Adrenal gland (tissue), 7 donors: ENCODE measurements around a stretch of chr9.

DNA sequence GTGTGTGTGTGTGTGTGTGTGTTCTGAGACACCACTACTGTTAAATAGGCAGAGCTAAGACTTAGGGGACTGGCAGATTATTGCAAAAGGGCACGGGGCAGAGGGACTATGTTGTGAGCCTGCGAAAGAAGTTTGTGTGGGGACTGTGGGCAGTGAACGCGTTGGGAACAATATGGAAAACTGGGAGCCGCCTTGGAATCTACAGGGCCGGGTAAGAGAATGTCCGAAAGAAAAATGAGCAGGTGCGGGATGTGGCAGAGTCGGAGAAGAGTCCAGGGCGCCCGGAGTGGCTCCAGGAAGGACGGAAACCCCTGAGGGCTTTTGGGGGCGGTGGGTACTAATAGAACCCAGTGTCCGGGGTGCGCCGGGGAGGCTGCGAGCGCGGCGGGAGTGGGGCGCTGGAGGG, 43.4 kb upstream of the WASHC1 start:
- PRO-cap, 3 experiments, result no peak in any of the 3 experiments
- RAMPAGE, long total RNA, 4 experiments, result no peak in any of the 4 experiments
- RRBS, result no CpG with 5 or more reads among the region's 21 CpGs

DNA sequence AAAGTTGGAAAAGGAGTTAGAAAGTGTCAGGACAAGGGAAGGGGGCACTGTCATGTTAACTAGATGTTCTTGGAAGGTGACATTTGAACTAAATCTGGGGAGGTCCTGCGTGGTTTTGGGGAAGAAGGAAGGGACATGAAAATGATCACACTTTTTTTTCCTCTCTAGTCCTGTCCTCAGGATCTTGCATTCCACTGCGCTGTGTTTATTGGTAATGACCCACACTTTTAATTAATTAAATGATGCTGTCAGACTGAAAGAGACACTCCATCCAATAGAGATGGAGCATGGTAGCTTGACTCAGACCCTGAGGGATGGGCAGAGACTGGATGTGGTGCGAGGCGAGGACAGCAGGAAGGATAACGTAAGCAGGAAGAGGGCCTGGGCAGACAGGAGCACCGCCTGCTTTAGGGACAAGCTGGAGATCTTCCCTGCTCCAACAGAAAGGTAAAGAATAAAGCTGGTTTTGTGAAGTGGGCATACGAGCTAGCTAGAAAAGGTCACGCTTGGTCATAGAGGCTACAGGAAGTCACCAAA, 3.7 kb upstream of the DOCK8 start:
- PRO-cap, 3 experiments, result peak in 3 of 3 experiments; most common plus-strand start position 362 of the sequence (in 3); most common minus-strand start position 201 of the sequence (in 1)
- RAMPAGE, long total RNA, 4 experiments, result start-site peak on the plus strand in 3 of 4 experiments, centred at positions 358 to 409 of the sequence, 50 to 136 reads per replicate
- RRBS, result no CpG with 5 or more reads among the region's 8 CpGs

DNA sequence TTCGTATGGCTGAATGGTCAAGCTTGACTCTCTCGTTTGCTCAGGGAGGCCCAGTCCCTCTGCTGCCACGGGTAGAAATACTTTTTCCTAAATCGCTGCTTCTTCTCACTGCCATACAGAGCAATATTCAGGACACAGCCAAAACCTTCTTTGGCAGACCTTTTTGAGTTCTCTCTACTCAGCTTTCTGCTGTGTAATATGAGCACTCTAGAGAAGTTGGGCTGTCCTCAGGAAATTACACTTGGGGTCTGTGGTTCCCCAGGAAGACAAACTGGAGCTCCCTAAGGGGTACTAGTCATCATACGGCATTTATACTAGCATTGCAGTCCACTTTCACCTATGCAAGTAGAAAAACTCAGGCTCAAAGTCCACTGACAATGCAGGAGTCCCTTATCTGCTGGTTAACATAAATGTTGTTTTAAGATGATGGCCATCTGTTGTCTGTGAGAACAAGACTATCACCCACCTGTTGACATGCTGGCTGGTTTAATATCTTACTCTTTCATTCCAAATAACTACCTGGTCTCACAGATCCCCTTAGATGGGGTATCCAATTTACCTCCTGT, 9.9 kb downstream of the DOCK8 start:
- PRO-cap, 3 experiments, result no peak in any of the 3 experiments
- RAMPAGE, long total RNA, 4 experiments, result no peak in any of the 4 experiments
- RRBS, result no CpG with 5 or more reads among the region's 5 CpGs

- PRO-cap, 3 experiments, result peak in 1 of 3 experiments; most common plus-strand start chr9:297323 (in 1)
- RAMPAGE, long total RNA, 4 experiments, result no peak in any of the 4 experiments
- RRBS, result no CpG with 5 or more reads among the region's 4 CpGs
Observed at GRCh38 chr9:297056-297422, 82.4 kb downstream of the DOCK8 start.

DNA sequence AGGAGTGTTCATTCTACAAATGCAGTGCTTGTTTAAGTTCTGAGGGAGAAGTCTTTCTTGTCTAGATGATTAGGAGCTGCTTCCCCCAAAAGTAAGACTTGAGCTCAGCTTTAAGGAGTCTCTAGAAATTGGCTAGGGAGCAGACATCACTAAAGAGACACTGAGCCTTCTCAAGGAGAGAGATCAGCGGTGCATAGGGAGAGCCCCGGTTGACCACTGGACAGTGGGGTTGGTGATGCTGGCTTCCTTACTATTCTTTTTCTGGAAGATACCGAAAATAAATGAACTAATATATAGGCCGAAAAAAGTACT, 5.9 kb downstream of the KANK1 start:
- PRO-cap, 3 experiments, result peak in 1 of 3 experiments; most common minus-strand start position 244 of the sequence (in 1)
- RAMPAGE, long total RNA, 4 experiments, result no peak in any of the 4 experiments
- RRBS, result no CpG with 5 or more reads among the region's 4 CpGs

DNA sequence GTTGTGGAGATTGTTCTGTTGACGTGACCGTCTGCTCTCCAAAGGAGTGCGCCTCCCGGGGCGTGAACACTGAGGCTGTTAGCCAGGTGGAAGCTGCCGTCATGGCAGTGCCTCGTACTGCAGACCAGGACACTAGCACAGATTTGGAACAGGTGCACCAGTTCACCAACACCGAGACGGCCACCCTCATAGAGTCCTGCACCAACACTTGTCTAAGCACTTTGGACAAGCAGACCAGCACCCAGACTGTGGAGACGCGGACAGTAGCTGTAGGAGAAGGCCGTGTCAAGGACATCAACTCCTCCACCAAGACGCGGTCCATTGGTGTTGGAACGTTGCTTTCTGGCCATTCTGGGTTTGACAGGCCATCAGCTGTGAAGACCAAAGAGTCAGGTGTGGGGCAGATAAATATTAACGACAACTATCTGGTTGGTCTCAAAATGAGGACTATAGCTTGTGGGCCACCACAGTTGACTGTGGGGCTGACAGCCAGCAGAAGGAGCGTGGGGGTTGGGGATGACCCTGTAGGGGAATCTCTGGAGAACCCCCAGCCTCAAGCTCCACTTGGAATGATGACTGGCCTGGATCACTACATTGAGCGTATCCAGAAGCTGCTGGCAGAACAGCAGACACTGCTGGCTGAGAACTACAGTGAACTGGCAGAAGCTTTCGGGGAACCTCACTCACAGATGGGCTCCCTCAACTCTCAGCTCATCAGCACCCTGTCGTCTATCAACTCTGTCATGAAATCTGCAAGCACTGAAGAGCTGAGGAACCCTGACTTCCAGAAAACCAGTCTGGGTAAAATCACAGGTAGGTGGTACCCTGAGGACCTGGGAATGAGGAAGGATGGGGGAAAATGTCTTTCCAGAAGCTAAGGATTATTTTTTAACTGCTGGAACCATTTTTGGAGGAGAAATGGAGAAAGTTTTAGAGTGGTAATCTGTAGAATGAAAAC, 128.6 kb upstream of the DMRT1 start:
- PRO-cap, 3 experiments, result no peak in any of the 3 experiments
- RAMPAGE, long total RNA, 4 experiments, result start-site peak on the plus strand in 1 of 4 experiments, centred at position 54 of the sequence, 14 reads per replicate
- RRBS, result no CpG with 5 or more reads among the region's 20 CpGs

DNA sequence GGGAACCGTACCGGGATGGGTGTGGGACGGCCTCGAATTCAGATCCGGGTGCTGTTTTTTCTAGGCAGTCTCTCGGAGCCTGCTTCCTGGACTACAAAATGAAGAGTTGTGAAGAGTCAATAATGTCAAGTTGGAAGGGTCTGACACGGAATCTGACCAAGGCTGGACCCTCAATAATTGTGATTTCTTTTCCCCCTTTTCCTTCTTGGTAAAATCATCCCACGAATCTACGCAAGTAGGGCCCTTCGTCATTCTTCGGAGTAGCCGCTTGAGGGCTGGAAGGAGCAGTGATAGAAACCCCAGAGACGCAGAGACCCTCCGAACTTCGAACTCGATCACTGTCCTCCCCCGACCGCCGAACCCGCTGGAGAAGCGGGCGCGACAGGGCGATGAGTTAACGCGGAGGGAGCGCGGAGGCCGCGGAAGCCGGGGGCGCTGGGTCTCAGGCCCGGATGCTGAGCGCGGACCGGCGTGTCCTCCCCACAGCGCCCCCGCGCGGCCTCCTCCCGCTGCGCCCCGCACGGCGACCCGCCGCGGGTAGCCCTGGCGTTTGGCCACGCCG, 7.9 kb upstream of the DMRT2 start:
- PRO-cap, 3 experiments, result no peak in any of the 3 experiments
- RAMPAGE, long total RNA, 4 experiments, result no peak in any of the 4 experiments
- RRBS, result no CpG with 5 or more reads among the region's 52 CpGs

GRCh38 chr9:1470527-1470743, 420.3 kb downstream of the DMRT2 start:
- PRO-cap, 3 experiments, result no peak in any of the 3 experiments
- RAMPAGE, long total RNA, 4 experiments, result no peak in any of the 4 experiments

- PRO-cap, 3 experiments, result peak in 3 of 3 experiments; most common plus-strand start chr9:2017427 (in 3); most common minus-strand start chr9:2017485 (in 3)
- RAMPAGE, long total RNA, 4 experiments, result start-site peak on the plus strand in 3 of 4 experiments, at chr9:2017399-2017776 at its widest, 26 to 98 reads per replicate
- RRBS, result under 1% methylated on average over 20 of the region's 72 CpGs
Observed at GRCh38 chr9:2017264-2017950, 2.3 kb downstream of the SMARCA2 start.

DNA sequence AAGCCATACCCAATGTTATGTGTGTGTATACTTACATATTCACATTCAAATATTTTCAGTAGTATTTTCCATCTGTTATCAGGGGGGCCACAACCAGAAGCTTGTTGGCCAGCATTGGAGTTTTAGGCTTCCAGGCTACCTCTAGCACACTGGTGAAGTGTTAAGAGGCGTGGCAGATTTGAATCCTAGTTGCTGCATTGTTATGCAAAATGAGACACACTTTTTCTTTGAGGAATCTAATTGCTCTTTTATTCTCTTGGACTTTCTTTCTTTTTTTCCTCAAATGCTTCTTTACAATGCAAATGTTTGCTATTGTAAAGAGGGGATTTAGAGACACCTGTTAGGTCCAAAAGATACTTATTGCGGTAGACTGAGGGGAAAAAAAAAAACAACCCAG, 3.6 kb downstream of the SMARCA2 start:
- PRO-cap, 3 experiments, result no peak in any of the 3 experiments
- RAMPAGE, long total RNA, 4 experiments, result no peak in any of the 4 experiments
- RRBS, result no CpG with 5 or more reads among the region's 2 CpGs

- PRO-cap, 3 experiments, result no peak in any of the 3 experiments
- RAMPAGE, long total RNA, 4 experiments, result no peak in any of the 4 experiments
- RRBS, result no CpG with 5 or more reads among the region's 7 CpGs
Observed at GRCh38 chr9:2126212-2127040, 111.3 kb downstream of the SMARCA2 start.

DNA sequence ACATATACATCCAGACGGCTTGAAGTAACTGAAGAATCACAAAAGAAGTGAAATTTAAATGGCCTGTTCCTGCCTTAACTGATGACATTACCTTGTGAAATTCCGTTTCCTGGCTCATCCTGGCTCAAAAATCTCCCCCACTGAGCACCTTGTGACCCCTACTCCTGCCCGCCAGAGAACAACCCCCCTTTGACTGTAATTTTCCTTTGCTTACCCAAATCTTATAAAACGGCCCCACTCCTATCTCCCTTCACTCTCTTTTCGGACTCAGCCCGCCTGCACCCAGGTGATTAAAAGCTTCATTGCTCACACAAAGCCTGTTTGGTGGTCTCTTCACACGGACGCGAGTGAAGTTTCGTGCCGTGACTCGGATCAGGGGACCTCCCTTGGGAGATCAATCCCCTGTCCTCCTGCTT, 260.6 kb downstream of the SMARCA2 start:
- PRO-cap, 3 experiments, result no peak in any of the 3 experiments
- RAMPAGE, long total RNA, 4 experiments, result no peak in any of the 4 experiments
- RRBS, result no CpG with 5 or more reads among the region's 12 CpGs

- PRO-cap, 3 experiments, result no peak in any of the 3 experiments
- RAMPAGE, long total RNA, 4 experiments, result no peak in any of the 4 experiments
- RRBS, result no CpG with 5 or more reads among the region's 8 CpGs
Observed at GRCh38 chr9:2427245-2428067, 194.1 kb upstream of the VLDLR start.

DNA sequence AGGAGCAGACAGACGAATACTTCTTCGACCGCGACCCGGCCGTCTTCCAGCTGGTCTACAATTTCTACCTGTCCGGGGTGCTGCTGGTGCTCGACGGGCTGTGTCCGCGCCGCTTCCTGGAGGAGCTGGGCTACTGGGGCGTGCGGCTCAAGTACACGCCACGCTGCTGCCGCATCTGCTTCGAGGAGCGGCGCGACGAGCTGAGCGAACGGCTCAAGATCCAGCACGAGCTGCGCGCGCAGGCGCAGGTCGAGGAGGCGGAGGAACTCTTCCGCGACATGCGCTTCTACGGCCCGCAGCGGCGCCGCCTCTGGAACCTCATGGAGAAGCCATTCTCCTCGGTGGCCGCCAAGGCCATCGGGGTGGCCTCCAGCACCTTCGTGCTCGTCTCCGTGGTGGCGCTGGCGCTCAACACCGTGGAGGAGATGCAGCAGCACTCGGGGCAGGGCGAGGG, 884 bp downstream of the KCNV2 start:
- PRO-cap, 3 experiments, result no peak in any of the 3 experiments
- RAMPAGE, long total RNA, 4 experiments, result no peak in any of the 4 experiments
- RRBS, result no CpG with 5 or more reads among the region's 50 CpGs

- PRO-cap, 3 experiments, result no peak in any of the 3 experiments
- RAMPAGE, long total RNA, 4 experiments, result no peak in any of the 4 experiments
- RRBS, result no CpG with 5 or more reads among the region's 2 CpGs
Observed at GRCh38 chr9:2728240-2728539, 10.9 kb downstream of the KCNV2 start.

- PRO-cap, 3 experiments, result no peak in any of the 3 experiments
- RAMPAGE, long total RNA, 4 experiments, result no peak in any of the 4 experiments
- RRBS, result no CpG with 5 or more reads among the region's 4 CpGs
Observed at GRCh38 chr9:2761071-2761736, 43.9 kb downstream of the KCNV2 start.

DNA sequence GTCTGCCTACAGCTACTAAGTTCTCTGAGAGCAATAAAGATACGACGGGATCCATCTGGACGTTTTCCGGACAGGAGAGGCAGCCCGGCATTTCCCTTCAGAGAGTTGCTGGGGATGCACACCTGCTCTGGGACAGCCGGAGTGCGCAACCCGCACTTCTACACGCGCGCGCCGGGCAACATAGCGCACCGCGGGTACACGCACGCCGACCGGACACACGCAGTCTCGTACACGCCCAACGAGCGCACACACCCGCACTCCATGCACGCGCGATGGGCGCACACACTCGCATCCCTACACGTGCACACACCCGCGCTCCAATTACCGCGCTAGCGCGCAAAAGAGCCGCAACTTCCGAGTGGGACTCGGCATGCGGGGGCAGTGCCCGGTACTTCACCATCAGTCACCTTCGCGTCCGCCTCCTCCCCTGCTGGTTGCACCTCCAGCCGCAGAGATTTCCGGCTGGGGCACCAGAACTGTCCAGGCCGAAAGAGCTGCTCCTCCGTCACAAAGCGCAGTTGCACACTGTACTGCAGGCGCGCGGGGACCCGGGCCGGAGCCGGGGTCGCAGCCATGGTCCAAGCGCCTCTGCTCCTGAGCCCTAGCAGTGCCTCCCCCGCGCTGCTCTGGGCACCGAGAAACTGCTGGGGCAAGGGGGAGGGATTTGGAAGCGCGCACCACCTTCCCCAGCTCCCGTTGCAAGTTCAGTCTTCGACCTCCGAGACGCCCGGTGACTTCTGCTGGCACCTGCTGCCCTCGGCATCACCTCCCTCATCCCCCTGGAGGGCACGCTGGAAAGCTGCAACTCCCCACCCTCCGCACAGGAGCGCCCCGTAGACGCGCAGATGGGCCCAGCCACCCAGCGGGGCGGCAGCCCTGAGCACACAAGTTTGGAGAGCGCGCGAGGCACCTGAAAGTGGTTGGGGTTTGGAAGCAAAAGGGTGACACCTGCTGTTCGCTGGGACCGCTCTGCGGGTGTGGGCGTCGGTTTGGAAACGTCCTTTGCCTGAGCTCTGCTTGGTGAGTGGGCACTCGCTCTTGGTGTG, 337.3 kb upstream of the PUM3 start:
- PRO-cap, 3 experiments, result no peak in any of the 3 experiments
- RAMPAGE, long total RNA, 4 experiments, result no peak in any of the 4 experiments
- RRBS, result 9% methylated on average over 20 of the region's 88 CpGs

DNA sequence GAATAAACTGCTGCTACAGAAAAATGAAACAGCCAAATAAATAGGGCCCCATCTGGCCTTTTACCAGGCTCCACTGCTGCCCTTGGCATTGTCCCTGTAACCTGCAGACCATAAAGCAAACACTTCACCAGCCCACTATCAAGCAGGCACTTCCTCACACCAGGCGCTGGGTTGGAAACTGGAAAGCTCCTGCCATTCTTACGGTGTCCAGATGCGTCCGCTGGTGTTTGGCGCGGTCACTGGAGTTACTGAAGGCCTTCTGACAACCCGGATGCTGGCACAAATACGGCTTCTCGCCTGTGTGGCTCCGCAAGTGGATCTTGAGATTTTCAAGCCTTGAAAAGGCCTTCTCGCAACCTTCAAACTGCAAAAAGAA, 363.1 kb downstream of the GLIS3 start:
- PRO-cap, 3 experiments, result peak in 1 of 3 experiments; most common plus-strand start position 262 of the sequence (in 1); most common minus-strand start position 247 of the sequence (in 1)
- RAMPAGE, long total RNA, 4 experiments, result no peak in any of the 4 experiments
- RRBS, result no CpG with 5 or more reads among the region's 11 CpGs

DNA sequence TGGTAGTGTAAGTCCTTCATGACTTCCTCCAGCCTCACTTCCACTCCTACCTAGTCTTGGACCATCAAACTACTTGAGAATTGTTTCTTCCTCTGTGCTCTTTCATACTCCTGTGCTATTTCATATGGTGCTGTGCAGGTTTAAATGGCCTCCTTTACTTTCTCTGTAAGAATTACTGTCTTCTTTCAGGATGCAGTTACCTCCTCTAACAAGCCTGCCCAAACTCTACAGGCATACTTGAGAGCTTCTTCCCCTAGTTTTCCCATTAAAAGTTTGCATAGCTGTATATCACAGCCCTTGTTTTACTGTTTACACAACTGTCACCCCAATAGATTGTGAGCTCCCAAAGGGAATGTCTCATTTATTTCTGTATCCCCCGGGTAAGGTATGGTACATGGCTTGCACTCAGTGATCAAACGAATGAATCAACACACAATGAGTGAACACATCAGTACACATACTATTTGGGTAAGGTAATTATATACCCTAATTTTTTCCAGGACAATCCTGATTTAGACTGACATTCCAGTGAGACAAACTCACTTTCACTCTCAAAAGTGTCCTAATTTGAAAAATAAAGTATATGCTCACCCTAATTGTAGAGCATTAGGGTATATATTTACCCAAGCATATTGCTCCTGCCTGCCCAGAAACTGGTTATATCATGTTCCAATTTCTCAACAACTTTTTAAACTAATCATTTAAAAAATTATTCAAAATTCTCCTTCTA, 190.0 kb downstream of the GLIS3 start:
- PRO-cap, 3 experiments, result no peak in any of the 3 experiments
- RAMPAGE, long total RNA, 4 experiments, result no peak in any of the 4 experiments
- RRBS, result no CpG with 5 or more reads among the region's 2 CpGs

GRCh38 chr9:4147304-4148503, 152.2 kb downstream of the GLIS3 start:
- PRO-cap, 3 experiments, result no peak in any of the 3 experiments
- RAMPAGE, long total RNA, 4 experiments, result no peak in any of the 4 experiments
- RRBS, result no CpG with 5 or more reads among the region's 8 CpGs